Measurements from ENCODE around the genes CPT2, LDLRAD1 and CYB5RL.

DNA sequence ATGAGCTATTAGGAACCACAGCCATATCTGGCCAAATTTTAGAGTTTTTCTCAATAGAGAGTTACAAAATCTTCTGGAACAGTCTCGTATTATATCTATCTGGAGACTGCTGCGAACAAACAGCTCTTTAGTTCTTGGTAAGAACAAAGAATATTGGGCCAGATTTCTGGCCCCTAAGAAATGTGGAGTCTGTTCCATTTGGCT lies 4.8 kb upstream of the PODN start:
- PRO-cap, result no peak

DNA sequence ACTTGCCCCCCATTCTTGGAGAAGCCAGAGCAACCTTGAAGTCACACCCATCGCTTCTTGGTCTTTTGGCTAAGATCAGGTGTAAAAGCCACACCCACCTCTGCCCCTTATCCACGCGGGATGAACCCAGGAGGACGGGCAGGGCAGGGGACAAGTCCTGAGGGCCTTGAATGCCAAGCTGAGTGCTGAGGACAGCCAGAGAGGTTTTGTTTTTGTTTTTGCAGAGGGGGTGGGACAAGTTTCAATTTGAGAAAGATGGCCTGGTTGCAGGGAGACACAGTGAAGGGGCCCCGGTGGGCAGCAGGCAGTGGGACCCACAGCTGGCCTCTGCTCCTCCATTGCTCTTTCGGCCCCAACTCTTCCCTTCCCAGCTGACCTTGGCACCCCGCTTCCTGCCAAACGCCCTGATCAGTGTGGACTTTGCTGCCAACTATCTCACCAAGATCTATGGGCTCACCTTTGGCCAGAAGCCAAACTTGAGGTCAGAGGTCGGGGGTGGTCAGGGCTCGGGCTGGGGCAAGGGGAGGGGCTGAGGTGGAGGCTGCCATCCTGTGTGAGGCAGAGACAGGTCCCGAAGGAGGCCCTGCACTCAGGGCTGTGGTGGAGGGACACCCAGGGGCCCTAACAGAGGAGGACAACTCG lies 13.6 kb downstream of the PODN start:
- PRO-cap, result no peak

- PRO-cap, result no peak
These were observed 23.8 kb upstream of the CPT2 start for GRCh38 chr1:53172700-53173356.

DNA sequence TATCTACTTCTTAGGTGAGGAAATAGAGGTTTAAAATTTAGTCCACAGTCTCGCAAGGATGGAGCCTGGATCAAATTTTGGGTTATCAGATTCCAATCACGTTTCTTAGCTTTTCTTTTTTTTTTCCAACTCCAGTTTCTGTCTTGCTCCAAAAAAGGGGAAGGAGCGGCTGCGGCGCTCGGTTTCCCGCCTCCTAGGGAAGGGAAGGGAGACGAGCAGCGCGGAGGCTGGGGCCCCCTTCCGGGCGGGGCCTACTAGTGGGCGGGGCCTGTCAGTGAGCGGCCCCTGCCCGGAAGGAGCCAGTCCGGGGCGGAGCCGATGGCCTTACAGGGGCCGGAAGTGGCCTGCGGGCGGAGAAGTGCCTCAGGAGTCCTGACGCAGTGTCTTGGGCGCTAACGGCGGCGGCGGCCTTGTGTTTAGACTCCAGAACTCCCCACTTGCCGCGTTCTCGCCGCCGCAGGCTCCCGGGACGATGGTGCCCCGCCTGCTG lies at the start of gene CPT2:
Gene CPT2 (plus strand): TSS at position 353 of the 490 bp plus-strand sequence.
- PRO-cap, result unidirectional peak, plus-strand start at position 329 of the sequence; unidirectional peak, plus-strand start at position 443 of the sequence

- PRO-cap, result no peak
These were observed 932 bp downstream of the CZIB start for GRCh38 chr1:53219520-53219884.

- PRO-cap, result no peak
These were observed 8.4 kb upstream of the MAGOH start for GRCh38 chr1:53246814-53247084.

GRCh38 chr1:53350036-53350614 lies 22.3 kb upstream of the LRP8 start:
- PRO-cap, result no peak

GRCh38 chr1:53416967-53417449 lies 42.2 kb upstream of the DMRTB1 start:
- PRO-cap, result no peak

DNA sequence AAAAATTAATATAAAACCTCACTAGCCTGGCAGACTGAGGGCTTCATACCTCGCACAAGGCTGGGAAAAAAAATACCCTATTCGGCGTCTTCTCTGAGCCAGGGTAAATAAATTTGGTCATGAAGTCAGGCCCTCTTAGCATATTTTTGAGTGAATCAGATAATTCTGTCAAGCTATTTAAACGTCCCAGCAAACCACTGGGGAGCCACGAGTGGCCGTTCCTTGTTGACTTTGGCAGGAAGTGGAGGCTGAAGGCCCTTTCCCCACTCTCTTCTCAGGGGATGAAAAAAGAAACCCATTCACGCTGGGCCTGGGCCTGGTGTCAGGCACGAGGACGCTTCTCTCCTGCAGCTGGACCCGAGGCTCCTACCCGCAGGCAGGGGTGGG lies 53.1 kb downstream of the DMRTB1 start:
- PRO-cap, result no peak

DNA sequence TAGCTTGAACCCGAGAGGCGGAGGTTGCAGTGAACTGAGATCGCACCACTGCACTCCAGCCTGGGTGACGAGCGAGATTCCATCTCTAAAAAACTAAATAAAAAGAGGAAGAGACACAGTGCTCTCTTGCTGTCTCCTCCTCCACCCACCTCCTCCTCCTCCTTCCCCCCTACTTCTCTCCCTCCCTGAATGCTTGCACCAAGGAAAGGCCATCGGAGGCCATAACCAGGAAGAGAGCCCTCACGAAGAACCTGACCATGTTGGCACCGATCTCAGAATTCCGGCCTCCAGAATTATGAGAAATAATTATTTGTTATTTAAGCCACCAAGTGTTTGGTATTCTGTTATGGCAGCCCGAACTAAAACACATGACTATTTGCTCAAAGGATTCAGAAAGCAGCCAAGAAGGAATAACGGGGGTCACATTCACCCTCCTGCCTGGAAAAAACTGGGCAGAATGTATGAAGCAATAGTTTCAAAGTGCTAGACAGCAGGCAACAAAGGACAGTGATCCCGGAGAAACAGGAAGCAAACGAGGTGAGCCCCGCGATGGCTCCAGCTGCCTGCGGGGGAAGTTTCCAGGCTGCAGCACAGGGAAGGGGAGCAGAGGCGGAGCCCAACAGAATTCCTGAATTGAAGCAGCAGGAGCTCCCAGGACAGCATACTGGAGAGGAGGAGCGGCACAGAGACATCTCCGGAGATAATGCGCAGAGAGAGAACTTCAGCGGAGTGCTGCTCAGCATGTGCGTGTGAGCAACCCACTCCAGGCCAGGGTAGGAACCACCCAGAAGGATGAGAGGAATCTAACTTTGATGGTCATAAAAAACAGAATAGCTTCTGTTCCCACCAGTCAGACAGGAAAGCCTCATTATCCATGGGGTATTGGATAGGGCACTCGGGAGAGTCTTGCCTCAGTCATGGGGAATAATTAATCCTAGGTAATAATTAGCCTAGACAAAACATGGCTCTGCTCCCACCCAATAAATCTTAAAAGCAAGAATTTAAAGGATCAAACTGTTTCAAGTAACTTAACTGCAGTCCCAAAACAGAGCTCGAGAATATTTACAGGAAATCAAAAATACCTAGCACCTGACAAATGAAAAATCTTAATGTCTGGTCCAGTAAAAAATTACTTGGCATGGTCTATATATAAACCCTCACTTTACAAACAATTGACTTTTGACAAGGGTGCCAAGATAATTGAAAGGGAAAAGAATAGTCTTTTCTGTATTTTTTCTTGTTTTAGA lies 35.5 kb downstream of the LDLRAD1 start:
- PRO-cap, result no peak

GRCh38 chr1:54018031-54018529 lies at the start of gene LDLRAD1:
LDLRAD1 (minus strand) TSS chr1:54018186.
- PRO-cap, result no peak

- PRO-cap, result no peak
These were observed at the start of gene CYB5RL for GRCh38 chr1:54199311-54200295. CYB5RL (minus strand) TSS chr1:54200030.

GRCh38 chr1:54218885-54219640 lies 19.1 kb downstream of the MRPL37 start:
- PRO-cap, result no peak

DNA sequence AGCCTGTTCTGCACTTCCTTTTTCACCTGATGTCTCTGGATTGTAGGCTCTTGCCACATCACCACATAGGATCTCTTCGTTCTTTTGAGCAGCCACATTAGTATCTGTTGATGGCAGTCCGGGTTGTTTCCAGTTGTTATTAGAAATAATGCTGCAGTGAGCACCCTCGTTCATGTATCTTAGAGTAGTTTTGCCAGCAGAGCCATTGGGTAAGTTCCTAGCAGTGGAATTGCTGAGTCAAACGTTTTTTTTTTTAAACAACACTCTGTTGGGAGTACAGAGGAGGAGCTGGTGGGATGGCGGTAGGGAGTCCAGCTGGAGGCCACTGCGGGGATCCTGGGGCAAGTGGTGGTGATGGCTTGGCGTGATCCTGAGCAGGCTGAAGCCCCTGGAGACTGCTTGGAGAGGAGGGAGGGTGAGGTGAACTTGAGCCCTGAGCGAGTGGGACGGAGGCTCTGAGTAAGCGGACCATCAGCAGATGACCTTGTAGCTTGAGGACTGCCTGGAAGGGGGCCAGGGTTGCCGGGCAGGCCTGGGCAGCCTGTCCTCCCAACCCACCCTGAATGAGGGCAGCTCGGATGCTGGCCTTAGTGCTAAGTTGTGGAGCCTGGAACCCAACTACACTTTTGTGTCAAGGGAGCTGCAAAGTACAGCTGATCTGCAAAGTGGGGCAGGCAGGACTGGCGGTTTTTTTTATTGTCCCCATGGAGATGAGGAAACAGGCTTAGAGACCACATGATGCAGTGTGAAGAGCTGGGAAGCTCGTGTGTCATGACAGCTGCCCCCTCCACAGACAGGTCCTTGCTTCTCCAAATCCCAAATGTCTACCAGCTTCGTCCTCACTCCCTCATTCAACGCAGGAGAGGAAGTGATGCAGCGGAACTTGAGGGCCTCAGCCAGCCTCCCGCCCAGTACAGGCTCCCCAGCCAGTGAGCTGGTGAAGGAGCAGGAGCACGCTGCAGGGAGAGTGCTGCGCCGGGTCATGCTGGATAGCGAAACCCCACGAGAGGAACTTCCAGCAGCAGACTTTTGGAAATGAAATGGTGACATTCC lies 20.2 kb downstream of the MRPL37 start:
- PRO-cap, result no peak

DNA sequence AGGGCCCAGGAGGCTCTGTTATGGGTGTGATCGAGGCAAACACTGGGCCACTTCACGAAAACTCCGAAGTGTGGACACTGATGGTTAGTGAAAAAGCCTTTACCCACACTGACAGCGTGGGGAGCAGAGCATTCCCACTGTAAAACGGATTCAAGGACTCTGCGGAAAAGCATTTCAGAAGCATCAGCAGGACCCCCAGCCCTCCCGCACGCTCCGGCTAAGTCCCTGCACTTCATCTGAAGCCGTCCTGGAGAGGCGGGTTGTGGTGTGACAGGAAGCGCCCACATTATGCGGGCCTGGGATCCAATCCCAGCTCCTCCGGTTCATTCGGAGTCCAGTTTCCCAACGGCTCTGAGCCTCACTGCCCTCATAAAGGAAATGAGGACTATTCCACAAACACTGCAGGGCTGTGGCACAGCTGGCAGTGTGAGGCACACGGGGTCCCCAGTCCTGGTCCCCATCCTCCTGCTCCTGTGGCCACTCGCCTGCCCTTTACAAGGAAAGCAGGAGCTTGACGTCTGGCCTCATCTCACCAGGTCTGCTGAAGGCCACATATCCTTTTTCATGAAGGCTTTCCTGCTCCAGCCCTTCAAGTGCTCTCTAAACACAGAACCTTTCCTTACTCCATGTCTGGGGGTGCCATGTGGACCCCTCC lies 63.2 kb downstream of the MRPL37 start:
- PRO-cap, result no peak

GRCh38 chr1:54324570-54325345 lies 124.8 kb downstream of the MRPL37 start:
- PRO-cap, result no peak

- PRO-cap, result no peak
These were observed 169.5 kb upstream of the ACOT11 start for GRCh38 chr1:54378143-54379284.

DNA sequence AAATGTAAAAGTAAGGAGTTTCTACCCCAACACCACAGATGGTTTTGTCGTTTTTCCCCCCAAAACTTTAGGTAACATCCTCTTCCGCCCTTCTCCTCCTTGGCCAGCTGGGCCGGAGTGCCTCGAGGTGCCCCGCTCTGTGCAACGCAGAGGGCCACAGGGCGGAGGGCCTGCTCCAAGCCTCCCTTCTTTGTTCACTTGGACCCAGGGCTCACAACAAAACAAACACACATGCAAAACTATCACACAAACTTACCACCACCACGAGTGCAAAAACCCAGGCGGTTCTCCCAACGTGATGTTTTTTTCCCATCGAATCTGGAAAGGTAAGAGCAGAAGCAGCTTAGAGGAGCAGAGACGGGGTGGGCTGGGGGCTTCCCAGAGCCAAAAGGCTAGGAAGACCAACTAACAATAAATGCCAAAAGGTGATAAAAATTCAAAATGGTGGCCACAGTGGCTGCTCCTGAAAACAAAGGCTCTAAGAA lies 143.7 kb upstream of the ACOT11 start:
- PRO-cap, result no peak

DNA sequence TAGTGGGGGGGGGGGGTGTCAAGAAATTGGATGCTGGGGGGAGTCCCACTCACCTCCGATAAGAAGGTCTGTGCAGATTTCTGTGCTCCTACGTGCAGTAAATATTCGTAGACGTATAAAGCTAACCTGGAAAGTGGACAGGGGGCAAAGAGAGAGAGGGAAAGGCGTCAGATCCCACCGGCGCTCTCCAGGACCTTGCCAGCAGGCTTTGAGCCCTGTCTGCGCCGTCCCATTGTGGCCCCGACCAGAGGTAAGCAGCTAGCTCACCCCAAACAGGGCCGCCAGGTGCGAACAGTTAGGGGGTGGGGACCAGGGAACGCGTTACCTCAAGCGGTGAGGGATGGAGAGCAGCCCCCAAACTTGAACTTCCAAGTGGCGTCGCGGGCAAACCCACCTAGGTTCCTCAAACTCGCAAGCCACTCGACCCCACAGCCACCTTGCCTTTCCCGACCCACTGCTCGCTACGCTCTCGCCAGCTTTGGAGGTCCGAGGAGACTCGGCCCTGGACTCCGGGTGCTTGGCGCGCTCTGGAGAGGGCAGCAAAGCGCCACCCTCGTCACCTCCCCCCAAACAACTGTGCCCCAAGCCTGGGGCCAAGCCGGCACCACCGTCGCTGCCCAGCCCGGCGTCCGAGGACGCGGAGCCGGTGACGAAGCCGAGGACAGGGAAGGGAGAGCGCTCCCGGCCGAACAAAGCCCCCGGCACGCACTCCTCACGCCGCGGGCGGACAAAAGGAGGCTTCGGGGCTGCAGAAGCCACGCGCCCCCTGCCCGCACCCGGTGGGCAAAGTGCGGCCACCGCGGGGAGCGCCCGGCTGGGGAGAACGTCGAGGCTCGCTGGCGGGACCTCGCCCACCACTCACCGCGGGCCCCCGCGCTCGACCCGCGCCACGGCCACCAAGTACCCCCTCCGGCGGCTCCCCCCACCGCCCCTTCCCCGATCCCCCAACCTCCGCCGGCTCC lies 142.9 kb upstream of the ACOT11 start:
- PRO-cap, result no peak

GRCh38 chr1:54475333-54475910 lies 72.6 kb upstream of the ACOT11 start:
- PRO-cap, result no peak